LUHMES (cell line): ENCODE results near the genes BPIFB4, CBFA2T2, E2F1 and PIGU.

DNA sequence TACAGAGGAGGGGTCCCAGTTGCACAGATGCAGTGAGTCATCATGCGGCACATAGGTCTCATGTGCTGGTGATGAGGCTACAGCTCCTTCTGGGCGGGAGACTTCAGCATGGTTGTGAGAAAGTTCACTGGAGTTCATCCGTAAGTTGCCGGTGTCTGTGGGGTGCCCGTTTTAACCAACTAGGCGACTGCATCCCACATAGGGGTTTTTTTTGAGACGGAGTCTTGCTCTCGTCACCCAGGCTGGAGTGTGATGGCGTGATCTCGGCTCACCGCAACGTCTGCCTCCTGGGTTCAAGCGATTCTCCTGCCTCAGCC is 36.1 kb downstream of the SUN5 start:
- PRO-cap = no peak

GRCh38 chr20:33079351-33079872 is at the start of gene BPIFB4:
BPIFB4 (plus strand) TSS chr20:33079643.
- PRO-cap = no peak

DNA sequence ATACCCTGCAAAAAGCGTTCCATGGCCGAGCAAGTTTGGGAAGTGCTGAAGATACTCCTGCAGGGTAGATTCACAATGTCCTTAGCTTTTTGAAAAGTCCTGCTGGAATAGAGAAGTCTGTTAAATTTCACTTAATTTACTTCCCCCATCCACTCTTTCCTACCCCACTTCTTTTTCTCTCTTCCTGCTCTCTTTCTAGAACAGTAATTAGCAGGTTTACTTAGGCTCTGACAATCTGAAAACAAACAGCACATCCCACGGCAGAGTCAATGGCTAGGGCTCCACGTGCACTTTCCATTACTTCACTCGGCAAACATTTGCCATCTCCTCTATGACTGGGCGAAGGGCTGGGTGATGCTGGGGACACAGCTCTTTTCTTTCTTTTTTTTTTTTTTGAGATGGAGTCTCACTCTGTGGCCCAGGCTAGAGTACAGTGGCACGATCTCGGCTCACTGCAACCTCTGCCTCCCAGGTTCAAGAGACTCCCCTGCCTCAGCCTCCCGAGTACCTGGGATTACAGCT is 26.6 kb downstream of the BPIFB4 start:
- PRO-cap = no peak

DNA sequence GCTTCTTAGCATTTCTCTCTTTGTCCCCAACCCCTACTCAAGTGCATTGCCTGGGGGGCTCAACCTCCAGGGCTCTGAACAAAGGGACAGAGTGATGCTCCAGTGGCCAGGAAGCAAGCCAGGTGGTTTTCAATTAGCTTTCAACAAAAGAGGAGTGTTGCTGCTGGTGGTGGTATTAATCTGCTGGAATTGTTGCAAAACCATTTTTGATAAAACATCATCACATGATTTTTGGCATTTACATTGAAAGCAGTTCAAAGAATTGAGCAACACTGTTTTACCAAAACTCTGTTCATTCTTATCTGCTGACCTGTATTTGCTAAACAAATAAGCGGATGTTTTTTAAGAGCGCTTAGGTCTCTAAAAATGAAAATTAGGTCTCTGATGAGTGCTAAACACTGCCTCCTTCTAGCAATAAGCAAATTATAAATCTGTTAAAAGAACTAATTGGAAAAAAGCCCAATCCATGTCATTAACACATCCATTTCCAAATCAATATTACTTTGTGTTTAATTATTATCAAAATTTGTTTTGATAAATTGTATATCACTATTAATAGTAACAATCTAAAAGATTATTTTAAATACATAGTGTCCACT is 40.2 kb upstream of the BPIFA2 start:
- PRO-cap = no peak

DNA sequence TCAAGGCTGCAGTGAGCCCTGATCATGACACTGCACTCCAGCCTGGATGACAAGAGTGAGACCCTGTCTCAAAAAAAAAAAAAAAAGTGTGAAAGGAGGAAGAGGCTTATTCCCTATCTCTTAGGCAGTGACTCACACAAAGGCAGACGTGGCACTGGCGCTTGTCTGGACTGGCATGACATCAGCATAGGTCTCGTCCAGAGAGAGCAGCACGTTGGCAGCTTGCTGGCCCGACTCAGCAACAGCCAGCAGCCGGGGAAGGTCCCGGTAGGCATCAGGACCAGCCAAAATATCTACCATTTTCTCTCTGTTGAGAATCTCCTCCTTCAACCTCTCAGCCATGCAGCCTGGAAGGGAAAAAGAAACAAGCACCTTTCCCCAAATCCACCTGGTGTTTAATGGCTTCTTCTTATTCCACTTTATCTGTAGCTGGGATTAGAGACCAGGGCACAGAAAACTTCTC is 14.1 kb downstream of the CDK5RAP1 start:
- PRO-cap = no peak

- PRO-cap = bidirectional peak, plus-strand start at chr20:33490120, minus-strand start at chr20:33489848
These were observed at the start of gene CBFA2T2 for GRCh38 chr20:33490019-33491171. CBFA2T2 (plus strand) TSS chr20:33490096.

DNA sequence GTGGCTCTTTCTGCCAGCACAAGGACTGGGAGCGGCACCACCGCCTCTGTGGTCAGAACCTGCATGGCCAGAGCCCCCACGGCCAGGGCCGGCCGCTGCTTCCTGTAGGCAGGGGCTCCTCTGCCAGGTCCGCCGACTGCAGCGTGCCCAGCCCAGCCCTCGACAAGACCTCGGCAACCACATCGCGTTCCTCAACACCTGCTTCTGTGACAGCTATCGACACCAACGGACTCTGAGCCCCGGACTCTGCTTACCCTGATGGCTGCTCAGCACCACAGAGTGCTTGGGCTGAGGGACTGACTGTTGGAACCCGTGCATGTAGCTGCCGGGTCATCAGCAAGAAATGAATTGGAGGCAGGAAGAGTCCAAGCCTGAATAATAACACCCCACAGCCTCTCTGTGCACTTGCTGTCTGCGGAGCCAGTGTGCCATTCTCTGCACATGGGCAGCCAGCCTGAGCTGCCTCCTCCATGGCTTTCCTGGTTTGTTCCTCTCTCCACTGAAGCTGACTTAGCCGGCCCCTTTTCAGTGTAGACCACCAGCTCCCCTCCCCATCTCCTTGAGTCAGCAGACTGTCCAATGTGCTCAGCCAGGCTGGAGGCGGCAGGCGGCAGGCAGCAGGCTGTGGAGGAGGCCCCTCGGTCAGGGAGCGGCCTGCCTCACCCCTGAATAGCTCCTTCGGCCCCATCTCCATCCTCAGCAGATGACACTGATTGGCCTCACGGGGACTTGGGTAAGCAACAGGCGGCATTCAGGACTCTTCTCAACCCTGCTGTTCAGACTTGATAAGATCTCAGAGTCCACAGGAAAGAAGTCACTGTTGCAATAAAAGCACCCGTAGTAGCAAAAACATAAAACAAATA is 17.5 kb upstream of the C20orf144 start:
- PRO-cap = no peak

GRCh38 chr20:33647524-33648425 is 14.4 kb upstream of the C20orf144 start:
- PRO-cap = no peak

GRCh38 chr20:33685650-33687005 is at the start of gene E2F1:
E2F1 (minus strand) TSS chr20:33686385.
- PRO-cap = bidirectional peak, plus-strand start at chr20:33686705, minus-strand start at chr20:33686382

GRCh38 chr20:33995060-33995910 is 1.6 kb downstream of the RALY start:
- PRO-cap = no peak

DNA sequence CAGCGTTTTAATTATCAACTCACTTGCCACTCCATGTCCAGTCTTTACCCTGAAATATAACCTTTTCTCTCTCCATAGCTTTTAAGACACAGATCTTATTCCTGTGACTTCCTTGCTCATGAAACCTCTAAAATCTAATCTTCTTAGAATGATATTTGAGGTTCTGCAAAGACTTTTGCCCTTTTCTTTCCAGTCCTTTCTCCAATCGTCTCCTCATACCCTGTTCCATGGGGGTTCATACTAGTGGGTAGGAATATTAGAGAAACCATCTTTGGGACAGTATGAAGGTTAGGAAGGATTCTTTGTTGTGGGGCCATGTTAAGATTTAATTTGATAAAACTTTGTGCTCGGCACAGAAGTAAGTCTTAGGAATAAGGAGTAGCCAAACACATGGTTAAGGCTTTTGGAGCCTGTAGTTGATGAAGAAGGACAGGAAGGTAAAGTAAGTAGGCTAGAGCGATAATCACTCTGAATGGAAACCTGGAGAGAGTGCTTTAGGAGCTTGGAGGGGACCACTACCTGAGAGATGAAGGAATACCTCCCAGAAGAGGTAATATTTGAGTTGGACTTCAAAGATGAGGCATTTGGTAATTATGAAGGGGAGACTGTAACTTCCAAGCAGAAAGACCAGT is 49.8 kb downstream of the RALY start:
- PRO-cap = no peak

GRCh38 chr20:34186248-34186813 is 54.9 kb upstream of the ASIP start:
- PRO-cap = no peak

DNA sequence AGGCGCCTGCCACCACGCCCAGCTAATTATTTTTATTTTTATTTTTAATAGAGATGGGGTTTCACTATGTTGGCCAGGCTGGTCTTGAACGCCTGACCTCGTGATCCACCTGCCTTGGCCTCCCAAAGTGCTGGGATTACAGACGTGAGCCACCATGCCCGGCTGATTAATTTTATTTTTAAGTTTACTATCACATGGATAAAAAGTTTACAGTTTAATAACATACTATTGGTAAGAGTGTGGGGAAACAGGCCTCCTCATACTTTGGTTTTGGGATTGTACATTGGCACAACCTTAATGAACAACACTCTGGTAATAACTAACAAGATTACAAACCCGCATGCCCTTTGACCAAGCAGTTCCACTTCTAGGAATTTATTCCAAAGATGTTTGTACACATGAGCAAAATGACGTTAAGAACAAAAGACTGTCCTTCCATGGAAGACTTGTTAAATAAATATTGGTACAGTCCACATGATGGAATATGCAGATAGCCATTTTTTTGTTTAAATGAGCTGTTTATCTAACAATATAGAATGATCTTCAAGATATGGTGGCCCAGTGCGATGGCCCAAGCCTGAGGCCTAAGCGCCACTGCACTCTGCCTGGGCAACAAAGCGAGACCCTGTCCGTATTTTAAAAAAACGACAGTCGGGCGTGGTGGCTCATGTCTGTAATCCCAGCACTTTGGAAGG is 7.2 kb upstream of the AHCY start:
- PRO-cap = no peak

DNA sequence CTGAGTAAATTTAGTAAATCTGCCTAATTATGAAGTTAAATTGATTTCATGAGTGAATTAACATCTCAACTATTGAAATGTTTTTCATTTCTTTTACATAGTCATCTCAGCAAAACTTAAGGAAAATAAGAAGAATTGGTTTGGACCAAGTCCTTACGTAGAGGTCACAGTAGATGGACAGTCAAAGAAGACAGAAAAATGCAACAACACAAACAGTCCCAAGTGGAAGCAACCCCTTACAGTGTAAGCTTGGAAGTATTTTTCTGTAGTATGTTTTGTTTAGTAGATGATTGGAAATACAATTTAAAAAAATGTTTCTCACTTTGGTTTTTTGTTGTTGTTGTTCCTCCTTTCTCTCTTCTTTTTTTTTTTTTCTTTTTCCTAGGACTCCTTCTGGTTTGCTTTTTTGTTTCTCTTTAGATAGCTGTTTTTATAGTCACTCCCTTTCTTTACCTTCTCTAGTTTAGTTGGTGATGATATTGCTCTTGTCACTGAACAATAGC is 45.5 kb downstream of the ITCH start:
- PRO-cap = no peak

DNA sequence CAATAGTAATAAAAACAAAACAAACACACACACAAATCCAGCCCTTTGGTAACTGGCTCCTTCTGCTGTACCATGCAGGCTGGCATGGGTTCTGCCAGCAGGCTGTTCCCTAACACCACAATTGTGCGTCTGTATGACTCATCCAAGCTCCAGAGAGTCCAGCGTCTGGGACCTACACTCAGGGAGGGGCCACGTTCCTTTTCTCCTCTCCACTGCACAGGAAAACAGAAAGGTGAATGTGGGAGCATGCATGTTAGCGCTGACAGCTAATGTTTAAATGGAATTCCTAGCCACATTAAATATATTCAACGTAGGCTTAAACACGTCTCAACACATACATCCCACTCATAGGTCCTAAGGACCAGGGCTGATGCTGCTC is 20.7 kb downstream of the MAP1LC3A start:
- PRO-cap = no peak

DNA sequence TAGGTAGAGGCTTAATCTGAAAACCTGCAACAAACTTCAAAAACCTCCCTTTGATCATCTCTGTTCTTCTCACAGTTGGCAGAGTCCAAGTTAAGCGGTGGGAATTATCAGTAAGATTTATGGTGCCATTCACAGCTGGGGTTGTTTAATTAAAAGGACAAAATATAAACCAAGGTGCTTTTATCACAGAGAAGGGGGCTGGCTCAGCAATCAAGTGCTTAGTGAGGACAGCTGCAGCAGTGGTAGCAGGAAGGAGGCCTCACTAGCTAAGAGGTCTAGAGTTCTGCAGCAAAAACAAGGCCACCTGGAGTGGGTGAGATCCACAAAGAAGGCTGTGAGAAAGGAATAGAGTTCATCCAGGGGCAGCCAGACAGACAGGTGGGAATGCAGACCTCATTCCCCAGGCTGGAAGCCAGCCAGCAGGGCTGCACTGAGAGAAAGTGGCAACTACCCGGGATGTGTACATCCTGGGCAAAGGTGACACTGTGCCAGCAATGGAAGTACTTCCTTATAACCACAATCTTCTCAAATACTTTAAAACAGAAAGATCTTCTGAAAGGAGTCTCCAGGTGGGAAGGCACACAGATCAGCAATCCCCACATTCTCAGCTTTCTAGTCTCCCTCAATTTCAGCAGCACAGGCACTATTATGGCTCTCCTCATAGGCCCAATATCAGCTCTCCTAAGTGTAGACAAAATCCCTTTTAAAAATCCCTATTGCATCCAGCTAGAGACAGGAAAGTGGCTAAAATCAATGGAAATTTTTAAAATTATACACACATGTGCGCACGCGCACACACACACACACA is 37.0 kb downstream of the PIGU start:
- PRO-cap = no peak

DNA sequence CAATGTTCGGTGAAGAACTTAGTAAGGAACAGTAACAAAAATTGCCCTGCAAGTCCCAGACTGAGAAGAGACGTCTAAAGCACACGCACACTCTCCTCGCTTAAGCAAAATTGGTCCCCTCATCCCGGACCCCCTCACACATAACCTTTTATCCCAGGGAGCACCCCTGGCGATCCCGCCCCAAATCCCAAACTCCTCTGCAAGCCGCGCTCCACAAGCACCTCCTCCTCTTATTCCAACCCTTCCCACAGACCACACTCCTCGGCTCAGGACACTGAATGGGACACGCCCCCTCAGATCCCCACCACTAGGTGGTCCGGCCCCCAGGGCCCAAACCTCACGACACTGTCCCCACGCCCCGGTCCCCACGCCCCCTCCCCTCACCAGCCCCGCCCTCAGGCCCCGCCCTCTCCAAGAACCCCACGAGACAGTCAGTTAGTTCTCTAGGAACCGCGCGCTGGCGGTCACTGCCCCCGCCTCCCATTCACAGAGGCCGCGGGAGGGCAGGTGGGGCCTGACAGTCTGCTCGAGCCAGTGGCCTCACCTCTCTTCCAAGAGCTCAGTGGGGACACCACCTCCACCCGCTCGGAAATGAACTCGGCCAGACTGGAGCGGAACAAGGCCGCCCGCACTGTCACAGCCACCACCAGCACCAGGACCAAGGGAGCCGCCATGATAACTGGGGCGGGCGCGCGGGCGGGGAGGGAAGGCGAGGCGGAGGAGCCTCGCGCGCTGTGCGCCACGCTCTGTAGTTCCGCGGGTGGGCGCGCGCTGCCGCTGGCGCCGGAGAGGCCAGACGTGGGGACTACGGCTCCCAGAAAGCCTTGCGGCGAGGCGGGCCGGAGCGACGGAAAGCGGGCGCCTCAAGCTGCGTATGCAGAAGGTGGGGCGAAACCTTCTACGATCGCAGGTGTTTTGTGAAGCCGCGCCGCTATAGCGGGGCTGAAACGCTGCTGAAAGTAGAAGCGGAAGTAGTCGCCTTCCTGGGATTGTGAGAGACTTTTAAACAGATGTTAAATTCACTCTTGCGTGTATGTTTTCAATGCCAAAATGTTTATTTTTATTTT is at the start of gene PIGU:
Gene PIGU, minus strand, starts transcription at position 681 of the 1,067 bp plus-strand sequence.
- PRO-cap = unidirectional peak, plus-strand start at position 433 of the sequence; bidirectional peak, plus-strand start at position 878 of the sequence, minus-strand start at position 682 of the sequence

- PRO-cap = no peak
These were observed 59.1 kb downstream of the TP53INP2 start for GRCh38 chr20:34763156-34763709.

DNA sequence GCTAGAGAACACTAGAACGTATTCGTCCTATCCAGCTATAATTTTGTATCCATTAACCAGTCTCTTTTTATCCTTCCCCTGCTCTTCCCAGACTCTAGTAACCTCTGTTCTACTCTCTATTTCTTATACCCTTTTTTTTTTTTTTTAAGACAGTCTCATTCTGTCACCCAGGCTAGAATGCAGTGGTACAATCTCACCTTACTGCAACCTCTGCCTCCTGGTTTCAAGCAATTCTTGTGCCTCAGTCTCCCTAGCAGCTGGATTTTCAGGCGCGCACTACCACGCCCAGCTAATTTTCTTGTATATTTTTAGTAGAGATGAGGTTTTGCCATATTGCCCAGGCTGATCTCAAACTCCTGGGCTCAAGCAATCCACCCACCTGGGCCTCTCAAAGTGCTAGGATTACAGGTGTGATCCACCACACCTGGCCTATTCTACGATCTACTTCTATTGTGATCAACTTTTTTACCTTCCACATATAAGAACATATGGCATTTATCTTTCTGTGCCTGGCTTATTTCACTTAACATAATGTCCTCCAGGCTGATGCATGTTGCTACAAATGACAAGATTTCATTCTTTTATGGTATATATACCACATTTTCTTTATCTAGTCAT is 20.4 kb downstream of the NCOA6 start:
- PRO-cap = no peak

DNA sequence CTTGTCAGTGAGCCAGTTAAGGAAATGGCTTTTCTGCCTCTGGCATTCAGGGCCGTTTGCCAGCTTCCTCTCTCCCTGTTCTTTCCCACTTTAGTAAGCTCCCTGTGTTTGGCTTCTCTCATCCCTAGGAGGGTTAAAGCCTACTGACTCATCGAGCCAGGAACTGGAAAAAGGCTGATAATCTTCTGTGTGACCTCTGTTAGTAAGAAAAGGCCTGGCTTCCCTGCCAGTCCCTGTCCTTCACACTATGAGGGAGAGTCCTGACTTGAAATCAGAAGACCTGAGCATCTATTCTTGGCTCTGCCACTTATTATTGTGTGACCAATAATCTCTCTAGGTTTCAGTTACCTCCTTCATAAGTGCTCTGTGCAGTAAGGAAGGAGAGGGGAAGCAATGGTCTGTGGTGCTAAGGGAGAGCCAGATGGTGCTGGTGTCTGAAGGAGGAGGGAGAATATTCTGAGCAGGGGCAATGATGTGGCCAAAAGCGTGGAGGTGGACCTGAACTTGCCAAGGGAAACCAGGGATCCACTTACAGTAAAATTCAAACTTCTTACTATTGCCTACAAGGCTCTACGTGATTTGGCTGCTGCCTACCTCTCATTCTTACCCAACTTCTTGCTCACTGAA is 31.4 kb downstream of the ACSS2 start:
- PRO-cap = no peak